ENCODE data around the genes RPS6KL1 and TTLL5.

DNA sequence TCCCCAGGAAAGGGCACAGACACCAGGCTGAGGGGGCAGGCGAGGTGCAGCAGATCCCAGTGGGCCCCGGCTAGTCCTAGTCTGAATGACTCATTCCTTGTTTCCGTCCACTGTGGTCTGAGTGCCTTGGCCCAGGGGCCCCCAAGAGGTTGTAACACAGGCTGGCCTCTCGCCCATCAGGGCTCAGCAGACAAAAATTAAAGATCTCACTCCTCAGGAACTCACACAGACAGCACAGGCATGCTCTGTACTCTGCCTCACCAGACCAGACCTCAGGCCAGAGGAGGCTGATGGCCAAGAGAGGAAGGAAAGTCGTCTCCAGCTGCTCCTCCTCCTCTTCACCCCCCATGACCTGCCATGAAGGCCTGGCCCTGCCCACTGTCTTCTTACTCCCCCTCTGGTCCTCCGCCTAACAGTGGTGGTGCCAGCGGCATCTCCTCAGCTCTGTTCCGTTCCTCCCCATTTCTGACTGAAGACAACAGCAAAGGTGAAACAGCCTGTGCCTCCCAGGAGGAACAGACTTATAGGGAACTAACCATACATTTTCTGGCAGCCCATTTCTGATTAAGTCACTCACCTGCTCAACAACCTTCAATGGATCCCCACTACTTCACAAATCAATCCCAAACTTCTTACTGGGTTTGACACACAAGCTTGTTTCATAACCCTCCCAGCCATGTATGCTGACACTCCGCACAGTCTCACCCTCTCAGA, 7.8 kb upstream of the LTBP2 start:
- PRO-cap: no peak

GRCh38 chr14:74763961-74764743, 1.0 kb downstream of the YLPM1 start:
- PRO-cap: no peak

- PRO-cap: no peak
These were observed 29.5 kb downstream of the YLPM1 start for GRCh38 chr14:74792566-74793056.

DNA sequence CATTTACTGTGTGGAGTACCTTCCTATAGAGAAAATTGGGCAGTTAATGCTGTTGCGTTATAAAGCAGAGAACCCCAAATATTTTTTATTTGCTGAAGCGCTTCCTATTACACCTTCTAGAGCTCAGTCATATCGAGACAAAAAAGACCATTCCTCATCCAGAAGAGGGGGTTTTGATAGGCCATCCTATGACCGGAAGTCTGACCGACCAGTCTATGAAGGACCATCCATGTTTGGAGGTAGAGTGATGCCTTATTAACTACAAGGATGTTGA, 48.3 kb downstream of the YLPM1 start:
- PRO-cap: no peak

GRCh38 chr14:74882076-74882941, 593 bp downstream of the DLST start:
- PRO-cap: bidirectional peak, plus-strand start at chr14:74882304, minus-strand start at chr14:74882303

GRCh38 chr14:74923001-74923639, at the start of gene RPS6KL1:
RPS6KL1 (minus strand) TSS chr14:74923260.
- PRO-cap: unidirectional peak, minus-strand start at chr14:74923240; unidirectional peak, minus-strand start at chr14:74923282

GRCh38 chr14:74964991-74965709, 9.8 kb upstream of the PGF start:
- PRO-cap: no peak

DNA sequence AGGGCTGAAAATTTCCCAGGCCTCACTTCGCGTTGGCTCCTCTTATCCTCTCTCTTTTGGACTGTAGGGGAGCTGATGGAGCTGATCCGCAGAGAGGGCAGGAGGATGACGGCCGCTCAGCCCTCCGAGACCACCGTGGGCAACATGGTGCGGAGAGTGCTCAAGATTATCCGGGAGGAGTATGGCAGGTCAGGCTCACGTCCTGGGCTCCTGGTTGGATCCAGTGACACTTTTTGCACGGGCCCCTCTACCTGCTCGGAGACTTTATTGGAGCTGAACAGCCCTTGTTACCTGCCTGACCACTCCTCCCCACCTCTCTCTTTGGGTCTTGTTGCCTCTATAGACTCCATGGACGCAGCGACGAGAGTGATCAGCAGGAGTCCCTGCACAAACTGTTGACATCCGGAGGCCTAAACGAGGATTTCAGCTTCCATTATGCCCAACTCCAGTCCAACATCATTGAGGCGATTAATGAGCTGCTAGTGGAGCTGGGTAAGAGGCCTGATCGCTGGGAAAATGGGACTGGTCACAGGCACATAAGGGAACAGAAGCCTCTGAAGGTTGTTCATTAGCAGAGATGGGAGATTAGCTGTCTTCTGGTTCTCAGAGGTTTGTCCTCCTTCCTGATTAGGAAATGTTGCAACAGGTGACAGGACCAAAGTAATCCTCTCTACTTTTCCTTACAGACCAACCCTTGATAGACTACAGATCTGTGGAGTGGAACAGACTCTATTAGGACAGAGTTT, 660 bp downstream of the EIF2B2 start:
- PRO-cap: unidirectional peak, minus-strand start at position 258 of the sequence

DNA sequence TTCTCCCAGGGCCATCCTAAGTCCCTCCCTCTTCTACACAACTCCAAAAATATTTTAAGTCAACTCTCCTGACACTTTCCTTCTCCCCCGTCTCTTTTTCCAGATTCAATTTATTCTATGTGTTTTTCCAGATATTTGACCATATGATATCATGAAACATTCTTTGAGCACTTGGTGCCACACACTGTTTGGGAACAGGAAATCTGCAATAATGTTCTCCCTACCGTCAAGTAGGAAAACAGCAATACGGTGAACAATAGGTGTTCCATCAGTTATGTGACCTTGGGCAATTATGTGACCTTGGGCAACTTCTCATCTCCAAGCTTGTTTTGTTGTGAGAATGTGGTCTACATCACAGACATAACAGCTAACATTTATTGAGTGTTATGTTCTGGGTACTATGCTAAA, 981 bp upstream of the NEK9 start:
- PRO-cap: no peak

- PRO-cap: no peak
These were observed 39.5 kb upstream of the FOS start for GRCh38 chr14:75238964-75239658.

DNA sequence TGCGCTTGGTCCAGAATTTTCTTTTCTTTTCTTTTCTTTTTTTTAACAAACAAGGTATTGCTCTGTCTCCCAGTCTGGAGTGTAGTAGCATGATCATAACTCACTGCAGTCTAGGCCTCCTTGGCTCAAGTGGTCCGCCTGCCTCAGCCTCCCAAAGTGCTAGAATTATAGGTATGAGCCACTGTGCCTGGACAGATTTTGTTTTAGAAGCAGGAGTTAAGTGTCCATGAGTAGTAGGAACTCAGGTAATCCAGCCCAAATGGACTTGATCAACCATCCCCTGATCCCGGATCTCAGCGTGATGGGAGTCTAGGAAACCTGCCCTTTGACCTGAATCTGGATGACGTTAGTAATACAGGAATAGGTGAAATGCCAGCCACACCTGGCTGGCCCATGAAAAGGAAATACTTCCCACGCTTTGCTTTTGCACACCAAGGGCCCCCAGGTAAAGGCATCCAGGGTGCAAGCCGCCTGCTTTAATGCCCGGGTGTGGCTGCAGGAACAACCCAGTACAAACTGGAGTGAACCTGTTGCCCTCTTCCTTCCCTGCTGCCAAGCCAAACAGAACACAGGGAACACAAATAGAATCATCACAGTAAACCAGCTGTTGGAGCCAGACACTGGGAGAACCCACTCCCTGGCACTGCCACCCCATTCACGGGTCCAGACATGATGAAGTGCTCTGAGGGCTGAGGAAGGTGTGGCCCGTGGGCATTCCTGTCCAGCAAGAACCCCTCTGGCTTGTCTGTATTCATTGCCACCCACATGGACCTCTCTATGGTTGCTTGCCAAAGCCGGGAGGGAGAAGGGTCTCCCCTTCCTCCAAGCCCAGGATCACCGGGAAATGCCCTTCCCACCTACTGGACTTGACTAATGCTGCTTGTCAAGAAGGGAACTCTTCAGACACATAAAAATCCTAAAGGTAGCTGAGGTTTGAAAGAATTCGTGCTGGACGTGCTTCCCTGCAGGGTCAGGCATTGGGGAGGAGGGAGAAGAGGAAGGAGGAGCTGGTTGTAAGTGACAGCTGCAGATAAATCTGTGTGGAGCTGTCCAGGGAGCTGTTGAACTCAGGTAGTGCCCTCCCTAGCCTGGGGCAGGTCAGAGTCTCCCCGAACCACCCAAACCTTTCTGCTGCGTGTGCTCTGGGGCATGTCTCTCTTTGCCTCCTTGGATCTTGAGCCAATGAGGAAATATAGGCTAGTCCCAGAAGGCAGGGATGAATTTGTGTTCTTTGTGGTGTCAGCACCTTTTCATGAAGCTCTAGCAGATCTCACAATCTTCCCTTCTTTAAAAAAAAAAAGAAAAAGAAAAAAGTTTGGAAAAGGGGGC, 24.1 kb upstream of the FOS start:
- PRO-cap: bidirectional peak, plus-strand start at position 607 of the sequence, minus-strand start at position 267 of the sequence; bidirectional peak, plus-strand start at position 1,061 of the sequence, minus-strand start at position 1,032 of the sequence

GRCh38 chr14:75258633-75259421, 19.8 kb upstream of the FOS start:
- PRO-cap: bidirectional peak, plus-strand start at chr14:75258845, minus-strand start at chr14:75258766; bidirectional peak, plus-strand start at chr14:75259376, minus-strand start at chr14:75258999

DNA sequence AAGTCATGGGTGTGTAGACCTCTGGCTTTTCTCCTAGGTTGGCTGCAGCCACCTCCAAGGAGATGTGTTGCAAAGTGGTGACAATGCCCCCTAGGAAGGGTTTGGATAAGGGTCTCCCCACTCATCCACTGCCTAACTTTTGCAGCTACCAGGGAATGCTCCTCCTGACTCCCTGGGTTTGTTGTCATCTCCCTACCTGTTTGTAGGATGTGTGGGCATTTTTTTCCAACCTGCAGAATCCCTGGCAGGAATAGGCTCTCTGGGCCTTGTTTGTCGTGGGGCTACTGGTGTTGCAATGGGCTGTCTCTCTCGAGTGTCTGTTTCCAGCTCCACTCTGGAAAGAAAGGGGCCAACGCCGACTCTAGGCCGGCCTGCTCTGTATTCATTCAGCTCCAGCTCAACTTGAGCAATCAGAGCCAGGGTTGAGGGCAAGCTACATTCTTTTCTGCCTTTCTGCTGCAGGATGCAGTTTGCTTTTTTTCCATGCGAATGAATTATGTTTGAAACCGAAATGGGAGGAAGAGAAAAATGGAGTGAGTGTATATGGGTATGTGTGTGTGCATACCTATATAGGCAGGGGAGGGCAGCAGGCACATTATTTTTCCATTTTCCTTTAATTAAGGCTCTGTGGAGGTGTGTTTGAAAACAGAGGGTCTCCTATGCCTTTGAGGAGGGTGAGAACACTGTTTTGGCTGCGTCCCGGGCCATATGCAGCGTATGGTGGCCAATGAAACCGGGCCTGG, 2.3 kb downstream of the JDP2 start:
- PRO-cap: no peak

DNA sequence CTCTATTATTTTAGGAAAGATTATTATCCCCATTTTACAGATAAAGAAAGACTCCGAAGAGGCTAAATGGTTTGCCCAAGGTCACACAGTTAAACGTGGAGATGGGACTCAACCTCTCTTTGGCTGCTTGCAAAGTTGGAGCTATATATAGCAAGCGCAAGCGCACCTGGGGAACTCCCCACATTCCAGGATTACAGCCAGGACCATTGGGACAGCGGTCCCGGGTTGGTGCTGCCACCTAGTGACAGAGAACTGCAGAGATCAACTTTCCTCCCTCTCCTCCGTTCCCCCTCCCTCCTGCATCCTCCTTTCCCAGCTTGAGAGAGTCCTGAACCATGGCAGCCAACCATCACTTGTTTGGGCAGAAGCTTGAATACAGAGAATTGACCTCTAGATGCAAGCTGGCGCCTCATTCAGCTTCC, 17.5 kb upstream of the FLVCR2 start:
- PRO-cap: no peak

GRCh38 chr14:75615035-75615623, 36.7 kb downstream of the FLVCR2 start:
- PRO-cap: unidirectional peak, plus-strand start at chr14:75615465

DNA sequence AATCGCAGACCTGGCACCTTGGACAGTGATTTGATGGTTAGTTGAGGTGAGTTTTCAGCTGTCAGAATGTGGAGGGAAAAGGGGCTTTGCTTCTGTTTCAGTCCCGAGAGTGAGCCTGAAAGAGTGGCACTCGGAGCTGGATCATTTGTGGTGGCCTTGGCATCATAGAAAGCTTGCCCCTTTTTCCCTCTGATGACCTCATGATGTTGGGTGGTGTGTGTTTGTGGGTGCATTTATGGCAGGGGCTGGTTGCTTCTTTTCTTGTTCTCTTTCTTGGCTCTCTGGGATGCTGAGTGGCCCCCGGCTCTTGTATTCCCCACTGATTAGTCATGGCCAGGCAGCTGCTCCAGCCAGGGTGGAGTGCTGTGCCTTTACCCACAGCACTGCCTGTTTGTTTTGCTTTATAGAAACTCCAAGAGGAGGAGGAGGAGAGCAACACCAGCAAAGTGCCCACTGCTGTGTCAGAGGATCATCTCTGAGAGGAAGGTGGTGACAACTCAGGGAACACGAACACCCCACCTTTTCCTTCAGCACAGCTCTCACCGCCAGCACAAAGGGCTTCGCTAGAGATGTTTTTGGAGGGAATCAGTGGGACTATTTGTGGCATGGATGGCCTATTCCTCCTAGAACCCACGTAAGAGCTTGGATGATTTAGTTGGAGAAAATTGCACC, 14.5 kb downstream of the ERG28 start:
- PRO-cap: no peak

GRCh38 chr14:75660691-75662002, at the start of gene TTLL5:
TTLL5 (plus strand) TSS chr14:75661246.
- PRO-cap: bidirectional peak, plus-strand start at chr14:75661153, minus-strand start at chr14:75660833; bidirectional peak, plus-strand start at chr14:75661431, minus-strand start at chr14:75661211

GRCh38 chr14:75899751-75900035, 82.1 kb downstream of the TGFB3 start:
- PRO-cap: no peak

DNA sequence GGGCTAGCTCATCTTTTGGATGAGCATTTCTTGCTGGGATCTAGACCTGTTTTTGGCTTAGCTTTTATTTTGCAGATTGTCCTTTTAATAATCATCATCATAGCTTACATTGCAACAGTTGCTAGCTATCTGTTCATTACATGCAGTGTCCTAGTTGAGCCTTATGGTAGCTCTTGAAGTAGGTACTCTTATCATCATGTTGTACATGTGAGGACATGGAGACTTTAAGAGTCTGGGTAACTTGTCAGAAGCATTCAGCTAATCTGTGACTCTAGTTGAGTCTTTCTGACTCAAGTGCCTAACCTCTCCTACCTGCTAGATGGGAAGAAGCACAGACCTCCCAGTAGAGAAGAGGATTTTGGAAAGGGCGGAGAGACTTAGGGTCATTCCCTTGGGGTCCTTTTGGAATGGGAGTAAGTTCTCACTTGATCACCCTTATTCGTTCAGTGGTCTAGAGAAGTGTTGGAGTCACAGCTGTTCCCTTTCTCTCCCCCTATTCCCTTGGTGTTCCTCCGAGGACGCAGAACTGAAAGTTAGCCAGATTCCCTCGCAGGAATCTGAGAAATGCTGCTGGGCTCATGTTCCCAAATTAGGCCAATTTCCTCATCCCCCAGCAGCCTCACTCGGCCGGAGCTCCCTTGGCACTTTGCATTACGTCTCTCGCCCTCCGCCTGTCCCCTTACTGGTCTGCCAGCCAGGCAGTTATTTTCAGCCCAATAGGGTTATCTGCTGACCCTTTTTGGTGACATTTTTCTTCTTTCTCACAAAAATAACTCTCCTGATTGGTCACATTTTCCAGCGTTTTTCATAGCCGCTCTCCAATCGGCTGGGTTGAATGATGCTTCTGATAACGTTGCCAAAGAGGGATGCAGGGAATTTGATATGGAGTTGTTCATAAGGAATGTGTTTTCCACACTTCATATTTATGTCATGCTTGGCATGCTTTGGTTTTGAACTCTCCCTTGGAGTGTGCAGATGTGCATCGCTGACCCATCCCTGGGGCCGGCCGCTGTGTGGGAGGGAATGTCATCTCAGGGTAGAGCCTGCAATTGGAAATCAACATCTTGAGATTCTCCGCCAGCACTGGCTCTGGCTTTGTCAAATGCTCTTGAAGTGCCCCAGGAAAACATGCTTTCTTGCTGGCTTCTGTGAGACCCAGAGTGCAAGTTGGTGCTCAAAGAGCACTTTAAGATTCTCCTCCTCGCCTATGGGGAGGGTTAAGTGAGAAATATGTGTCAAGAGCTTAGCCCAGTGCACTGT, 9.8 kb downstream of the IFT43 start:
- PRO-cap: no peak

GRCh38 chr14:75996672-75997125, 11.1 kb downstream of the IFT43 start:
- PRO-cap: no peak